ENCODE measurements around the gene DSCAM.

DNA sequence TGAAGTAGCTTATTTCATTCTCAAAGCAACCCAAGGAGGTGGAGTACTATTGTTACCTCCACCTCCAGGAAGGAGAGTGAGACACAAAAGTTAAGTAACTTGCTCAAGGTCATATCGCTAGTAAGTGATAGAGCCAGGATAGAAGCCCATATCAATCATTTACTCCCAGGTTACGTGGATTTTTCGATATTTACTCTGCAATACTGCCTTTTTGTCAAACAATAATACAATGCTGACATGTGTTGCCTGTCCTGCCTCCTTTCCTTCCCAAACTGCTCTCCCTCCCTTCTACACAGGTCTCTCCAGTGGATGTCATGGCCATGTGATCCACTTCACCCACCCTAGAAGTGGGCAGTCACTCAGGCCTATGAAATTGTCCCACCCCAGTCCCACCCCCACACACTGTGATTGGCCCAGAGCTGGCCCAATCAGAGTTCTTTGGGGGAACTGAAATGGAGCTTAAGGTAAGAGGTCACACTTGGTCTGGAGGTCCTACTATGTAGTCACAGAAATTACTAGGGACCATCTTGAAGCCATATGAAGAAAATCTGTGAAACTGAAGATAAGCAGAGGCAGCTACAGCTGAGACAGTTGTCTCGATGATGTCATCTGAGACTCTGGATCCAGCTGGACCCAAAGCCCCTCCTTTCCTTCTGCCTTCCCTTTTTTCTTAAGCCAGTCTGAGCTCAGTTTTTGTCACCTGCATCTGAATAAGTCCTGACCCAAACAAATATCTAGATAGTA lies 143.1 kb downstream of the ETS2 start:
- RRBS: no CpG with 5 or more reads among the region's 4 CpGs

DNA sequence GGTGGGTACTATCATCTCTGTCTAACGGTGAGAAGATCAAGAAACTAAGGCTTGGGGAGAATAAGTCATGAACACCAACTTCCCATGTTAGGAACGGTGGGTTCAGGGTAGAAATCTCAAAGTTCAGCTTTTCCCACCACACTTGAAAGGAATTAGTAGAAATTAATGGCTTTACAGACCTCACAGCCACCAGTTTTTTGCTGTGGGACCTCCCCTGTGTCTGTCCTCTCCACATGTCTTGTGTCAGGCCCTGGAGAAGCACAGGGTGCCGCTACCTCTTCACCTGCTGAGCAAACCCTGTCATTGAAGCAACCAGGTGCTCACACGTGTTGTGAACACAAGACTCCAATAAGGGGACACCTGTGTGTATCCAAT lies 148.6 kb downstream of the ETS2 start:
- RRBS: no CpG with 5 or more reads among the region's 4 CpGs

DNA sequence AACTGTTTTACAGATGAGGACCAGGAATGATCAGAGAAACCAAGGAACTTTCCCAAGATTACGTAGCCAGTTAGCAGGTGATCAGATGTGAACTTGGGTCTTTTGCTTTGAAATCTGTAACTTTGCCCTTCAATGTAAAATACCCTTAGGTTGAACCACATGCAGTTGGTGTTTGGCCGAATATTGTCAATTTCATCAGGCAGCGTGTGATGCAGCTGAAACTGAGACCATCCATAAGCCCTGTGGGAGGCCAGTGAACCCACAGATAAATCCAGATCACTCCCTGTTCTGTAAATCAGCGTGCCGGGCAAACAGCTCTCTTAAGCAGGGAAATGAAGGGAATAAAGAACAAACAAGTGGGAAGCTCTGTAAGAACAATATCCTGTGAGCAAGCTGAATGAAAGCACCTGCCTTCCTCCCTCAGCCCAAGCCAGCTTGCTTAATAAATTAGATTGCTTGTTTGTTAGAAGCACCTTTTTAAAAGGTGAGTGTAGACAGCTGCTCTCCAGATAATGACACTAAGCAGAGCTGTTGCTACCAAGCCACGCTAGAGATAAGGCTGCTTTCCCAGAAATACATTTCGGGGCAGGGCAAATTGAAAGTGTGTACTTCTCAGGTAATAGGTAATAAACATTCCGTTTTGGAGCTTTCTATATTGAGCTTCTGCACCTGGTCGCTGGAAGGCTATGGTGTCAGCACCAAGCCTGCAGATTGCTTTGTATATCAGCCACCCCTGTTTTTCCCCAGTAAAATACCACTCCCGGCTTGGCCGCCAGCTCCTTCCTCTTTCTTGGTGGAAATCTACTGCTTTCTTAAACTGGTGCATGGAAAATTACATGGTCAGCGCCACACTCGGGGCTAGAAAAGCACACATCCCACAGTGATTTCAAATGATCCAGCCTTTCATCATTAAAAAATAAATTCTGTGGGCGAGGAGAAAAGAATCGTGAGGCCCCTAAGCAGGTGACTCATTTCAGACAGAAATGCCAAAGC lies 151.1 kb downstream of the ETS2 start:
- RRBS: no CpG with 5 or more reads among the region's 15 CpGs

DNA sequence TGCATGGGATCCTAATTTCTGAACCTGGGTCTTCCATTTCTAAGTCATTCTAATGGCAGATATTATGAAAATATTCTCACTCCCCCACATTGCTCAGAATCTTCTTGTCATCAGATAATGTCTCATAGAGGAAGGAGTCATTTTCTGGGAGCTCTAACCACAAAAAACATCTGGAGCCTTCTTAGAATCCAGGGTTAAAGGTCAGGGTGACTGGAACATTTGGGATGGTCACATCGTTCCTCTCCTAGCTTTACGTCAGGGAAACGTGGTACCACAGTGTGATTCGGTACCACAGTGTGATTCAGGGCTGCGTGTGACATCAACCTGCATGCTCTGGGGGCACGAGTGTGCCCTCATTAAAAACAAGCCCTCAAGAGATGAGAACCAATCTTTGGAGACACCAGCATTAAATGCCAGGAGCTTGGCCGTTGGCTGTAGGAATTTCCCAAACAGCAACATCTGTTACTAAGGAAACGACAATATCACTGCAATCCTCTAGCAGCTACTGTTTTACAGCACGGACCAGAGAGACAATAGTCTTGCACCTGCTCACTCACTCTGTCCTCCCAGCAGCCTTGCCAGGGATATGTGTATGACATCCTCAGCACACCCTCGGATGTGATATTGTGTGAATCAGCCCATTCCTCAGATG lies 179.1 kb downstream of the PSMG1 start:
- RRBS: no CpG with 5 or more reads among the region's 10 CpGs

DNA sequence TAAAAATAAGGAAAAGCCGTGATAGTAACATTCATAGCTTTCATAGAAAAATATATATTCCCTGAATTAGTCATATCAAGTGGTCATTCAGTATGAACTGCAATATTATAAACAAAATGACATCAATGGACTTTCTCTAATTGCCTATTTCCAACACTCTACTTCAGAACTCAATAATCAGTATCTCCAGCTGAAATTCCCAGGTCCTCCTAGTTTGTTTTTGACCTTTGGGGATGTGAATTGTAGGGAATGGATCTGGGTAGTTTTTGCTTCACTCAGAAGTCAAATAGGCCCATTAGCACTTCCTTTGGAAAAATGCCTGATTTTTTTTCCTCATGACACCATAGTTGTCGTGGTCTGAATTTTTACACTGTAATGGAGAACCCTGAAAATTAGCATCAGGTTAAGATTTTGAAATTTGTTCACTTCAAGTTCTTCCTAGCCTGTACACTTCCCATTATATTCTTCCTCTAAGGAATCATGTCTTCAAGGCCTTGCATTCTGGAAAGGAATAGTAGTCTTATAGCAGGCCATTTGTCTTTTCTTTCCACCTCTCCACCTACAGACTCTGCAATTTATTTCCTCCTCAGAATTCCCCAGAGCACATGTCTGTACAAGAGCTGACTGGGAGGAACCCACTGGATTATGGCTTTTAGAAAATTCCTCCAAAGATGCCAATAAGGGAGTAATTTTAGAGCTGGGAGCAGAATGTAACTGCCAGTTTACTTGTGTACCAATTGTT lies 3.2 kb upstream of the PSMG1 start:
- RRBS: no CpG with 5 or more reads among the region's 2 CpGs

DNA sequence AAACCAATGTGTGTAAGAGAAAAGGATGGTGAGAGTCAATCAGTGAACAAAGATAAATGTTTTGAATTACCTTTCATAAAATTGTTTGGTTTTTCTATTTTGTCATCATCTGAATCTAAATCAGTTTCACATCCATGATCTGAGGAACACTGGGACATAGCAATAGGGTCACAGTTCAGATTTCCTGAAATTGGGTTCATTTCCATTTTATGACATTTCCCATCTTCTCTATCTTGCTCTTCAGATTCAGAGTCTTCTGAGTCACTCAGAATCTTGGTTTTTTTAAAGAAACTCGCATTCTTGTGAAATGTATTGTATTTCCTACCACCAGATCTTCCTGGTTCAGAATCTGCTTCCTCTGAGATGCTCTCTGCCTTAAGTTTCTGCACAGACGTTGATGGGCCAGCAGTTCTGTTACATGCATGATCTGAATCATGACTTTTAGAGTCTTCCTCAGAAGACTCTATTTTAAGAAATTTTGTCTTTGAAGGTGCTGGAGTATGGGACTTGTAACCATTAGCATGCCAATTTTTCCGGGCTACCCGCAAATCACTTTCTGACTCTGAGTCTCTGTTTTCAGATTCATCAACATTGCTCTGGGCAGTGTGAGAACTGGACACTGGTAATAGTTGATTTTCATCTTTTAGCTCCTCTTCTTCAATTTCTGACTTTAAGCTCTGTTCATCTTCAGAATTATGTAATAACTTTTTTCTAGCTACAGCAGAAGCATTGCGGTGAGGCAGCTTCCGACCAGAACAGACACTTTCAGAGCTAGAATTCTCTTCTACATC lies 15.6 kb upstream of the PSMG1 start:
- RRBS: no CpG with 5 or more reads among the region's 6 CpGs

GRCh38 chr21:39317310-39318463 lies 4.3 kb upstream of the BRWD1 start:
- RRBS: no CpG with 5 or more reads among the region's 12 CpGs

DNA sequence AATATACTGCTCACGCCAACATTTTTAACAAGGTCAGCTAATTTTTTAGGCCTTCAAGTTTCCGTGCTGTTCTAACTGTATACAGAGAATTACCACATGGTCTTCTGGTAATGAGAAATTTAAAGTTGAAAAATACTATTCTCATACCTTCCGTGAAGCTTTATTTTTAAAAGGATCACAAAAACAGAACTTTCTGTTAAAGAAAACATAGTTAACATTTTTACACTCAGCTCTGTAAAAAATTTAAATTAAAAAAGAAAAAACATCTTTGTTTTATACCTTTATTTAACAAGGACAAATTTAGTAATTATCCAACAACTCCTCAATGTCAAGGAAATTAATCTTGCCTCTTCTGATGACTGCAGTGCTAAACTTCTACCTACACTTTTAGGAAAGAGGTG lies 1.8 kb downstream of the HMGN1 start:
- RRBS: no CpG with 5 or more reads among the region's 3 CpGs

GRCh38 chr21:39632117-39632584 lies 19.4 kb downstream of the B3GALT5 start:
- RRBS: no CpG with 5 or more reads among the region's 5 CpGs

DNA sequence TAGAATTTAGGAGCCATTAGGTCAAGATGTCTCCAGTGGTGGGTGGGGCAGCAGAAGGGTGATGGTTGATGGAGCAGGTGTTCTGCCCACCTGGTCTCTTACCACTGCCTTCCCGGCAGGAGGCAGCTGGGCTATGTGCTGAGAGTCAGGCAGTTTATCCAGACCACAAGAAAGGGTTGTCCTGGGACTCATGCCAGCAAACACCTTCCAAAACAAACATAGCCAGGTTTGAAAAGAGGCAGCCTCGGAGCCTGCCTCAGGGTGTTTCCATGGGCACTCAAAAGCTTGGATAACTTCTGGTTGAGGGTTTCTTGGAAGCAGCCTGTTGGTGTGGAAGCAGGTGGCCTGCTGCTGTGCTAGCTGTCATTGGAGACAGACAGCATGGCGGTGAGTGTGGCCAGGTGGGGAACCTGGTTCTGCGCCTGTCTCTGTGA lies 187.2 kb downstream of the PCP4 start:
- RRBS: no CpG with 5 or more reads among the region's 4 CpGs

DNA sequence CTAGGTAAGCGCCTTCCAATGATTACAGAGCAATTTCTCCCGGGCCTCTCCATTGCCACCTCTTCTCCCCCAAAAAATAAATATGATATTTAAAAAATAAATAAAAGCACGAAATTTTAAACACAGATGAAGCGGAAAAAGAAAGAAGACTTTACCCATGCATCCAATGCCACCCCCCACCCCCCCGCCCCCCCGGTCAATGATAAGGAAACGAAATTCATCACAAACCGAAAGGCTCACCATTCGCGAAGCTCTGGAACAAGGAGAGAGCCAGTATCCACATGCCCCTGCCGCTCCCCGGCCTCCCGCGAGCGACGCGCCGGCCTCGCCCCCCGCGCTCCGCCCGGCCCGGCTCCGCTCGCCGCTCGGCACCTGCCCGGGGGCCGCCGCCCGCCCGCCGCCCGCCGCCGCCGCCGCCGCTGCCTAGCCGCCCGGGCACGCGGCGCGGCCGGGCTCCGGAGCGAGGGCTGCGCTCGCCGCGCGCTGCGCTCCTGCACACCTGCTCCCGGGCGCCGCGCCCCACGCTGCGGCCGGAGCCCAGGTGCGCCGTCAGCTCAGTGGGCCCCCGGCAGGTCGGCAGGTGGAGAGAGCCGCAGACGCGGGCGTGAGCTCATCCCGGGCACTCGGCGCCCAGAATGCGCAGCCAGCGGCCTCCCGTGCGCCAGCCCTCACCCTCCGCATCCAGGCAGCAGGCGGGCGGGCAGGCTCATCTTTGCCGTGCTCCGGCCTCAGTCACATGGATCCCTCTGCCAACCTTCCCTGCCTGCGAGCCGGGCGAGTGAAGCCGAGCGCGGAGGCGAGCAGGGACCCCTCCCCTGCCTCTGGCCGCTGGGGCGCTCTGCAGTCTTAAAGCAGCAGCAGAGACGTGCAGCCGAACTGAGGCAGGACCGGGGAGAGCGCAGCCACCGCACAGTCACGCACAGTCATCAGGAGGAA lies at the start of gene DSCAM:
Gene DSCAM (minus strand): TSS at position 780 of the 936 bp plus-strand sequence.
- RRBS: 42% methylated on average over 54 of the region's 97 CpGs

GRCh38 chr21:41113018-41113897 lies 54.7 kb upstream of the BACE2 start:
- RRBS: 22% methylated on average over 1 of the region's 16 CpGs

GRCh38 chr21:41169463-41170063 lies 1.6 kb downstream of the BACE2 start:
- RRBS: no CpG with 5 or more reads among the region's 5 CpGs

DNA sequence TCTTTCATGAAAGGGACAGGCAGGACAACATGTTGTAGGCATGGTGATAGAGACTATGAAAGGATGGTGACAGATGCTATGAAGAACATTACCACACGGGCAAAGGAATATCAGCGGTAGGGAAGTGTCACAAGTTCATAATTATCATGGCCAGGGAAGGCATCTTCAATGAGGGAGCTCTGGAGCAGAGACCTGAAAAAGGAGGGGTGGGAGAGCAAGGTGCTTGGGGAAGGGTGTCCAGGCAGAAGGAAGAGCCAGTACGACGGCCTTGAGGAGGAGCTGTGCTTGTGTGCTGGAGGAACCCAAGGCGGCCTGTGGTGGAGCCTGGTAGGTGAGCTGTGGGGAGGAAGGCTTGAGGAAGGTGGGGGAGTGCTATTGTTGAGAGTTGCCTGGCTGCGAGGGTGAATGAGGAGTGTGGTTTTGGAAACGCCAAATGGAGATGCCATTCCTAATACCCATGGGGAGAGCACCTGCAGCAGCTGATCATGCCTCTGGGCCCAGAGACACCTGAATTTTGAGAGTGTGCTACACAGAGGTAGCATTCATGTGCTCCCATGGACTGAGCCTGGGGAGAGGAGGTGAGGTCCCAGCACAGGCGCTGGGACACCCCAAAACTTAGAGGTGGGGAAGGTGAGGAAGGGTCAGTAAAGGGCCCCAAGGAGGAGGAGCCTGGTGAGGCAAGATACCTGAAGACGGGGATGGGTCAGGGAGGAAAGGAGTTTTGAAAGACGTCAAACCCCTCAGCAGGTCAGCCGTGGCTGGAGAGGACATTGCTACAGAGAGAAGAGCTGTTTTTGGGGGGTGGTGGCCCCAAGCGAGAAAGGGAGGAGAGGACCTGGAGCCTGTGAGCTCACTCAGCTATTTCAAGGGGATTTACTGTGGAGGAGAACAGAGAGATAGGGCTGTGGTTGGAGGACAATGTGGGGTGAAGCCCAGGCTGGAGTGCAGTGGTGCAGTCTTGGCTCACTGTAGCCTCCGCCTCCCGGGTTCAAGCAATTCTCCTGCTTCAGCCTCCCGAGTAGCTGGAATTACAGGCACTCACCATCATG lies 35.5 kb downstream of the BACE2 start:
- RRBS: no CpG with 5 or more reads among the region's 15 CpGs

- RRBS: no CpG with 5 or more reads among the region's 7 CpGs
These were observed 18.6 kb downstream of the TMPRSS2 start for GRCh38 chr21:41489330-41489728.

- RRBS: no CpG with 5 or more reads among the region's 5 CpGs
These were observed 8.2 kb downstream of the TMPRSS2 start for GRCh38 chr21:41499808-41500159.

GRCh38 chr21:41503928-41504820 lies 3.8 kb downstream of the TMPRSS2 start:
- RRBS: no CpG with 5 or more reads among the region's 9 CpGs

- RRBS: 87% methylated on average over 4 of the region's 22 CpGs
These were observed 54.2 kb upstream of the TMPRSS2 start for GRCh38 chr21:41561966-41562757.

DNA sequence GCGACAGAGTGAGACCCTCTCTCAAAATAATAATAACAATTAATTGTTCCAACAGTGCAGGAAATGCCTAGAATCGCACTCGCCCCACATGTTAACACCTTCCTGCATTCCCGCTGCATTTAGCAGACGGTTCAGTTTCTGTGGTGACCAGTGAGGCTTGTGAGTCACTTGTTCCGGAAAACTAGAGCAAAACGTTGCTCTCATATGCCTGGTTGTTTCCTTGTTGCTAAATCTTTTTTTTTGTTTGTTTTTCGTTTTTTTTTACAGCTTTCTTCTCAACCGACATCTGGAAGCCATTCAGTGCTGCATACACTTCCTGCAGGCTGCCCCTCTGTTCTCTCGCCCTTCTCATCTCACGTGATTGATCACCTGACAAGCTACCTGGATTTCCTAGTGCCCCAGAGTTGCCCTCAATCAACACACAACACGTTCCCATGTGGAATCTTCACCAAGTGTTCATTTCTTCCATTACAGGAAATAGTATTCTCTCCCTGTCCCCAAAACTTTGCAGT lies 57.0 kb upstream of the TMPRSS2 start:
- RRBS: no CpG with 5 or more reads among the region's 12 CpGs

Measured in Ishikawa (cell line).